SP-49 (cell line): ENCODE measurements around the genes COX8C, IFI27L1 and IFI27L2.

DNA sequence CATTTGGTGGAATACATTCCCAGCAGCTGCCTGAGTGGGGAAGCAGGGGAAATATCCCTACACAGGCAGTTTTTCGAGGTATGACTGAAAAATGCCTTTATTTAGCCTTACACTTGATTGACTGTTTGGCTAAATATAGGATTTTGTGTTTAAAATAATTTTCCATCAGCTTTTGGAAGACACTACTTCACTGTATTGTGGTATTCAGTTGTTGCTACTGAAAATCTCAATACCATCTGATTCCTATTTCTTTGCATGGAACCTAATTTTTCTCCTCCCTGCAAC lies 45.0 kb downstream of the BTBD7 start:
- PRO-cap = no peak

- PRO-cap = no peak
These were observed 36.9 kb downstream of the BTBD7 start for GRCh38 chr14:93295779-93296560.

DNA sequence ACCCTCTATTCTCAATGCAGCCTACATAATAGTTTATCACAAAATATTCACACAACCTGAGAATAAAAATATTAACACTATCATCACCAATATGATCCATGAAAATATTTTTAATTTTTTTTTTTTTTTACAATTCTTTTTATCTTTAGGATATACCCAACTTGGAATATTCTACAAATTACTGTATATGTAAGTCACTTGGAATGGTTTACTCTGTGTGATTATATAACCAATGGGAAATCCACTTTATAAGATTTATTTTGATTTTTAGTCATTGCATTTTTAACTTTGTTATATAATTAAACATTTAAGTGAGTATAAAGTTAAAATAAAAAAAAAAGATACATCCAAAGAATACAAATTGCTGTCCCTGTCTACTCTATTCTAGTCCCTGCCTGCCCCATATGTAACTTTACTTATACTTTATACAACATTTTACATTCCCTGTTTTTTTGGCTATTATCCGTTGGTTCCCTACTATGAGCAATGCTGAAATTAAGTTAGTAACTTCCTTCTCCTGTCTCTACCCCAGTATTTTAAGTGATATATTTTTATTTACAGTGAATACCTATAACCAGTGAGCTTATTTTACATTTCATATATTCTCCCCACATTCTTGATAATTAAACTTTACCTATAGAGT lies 21.1 kb downstream of the BTBD7 start:
- PRO-cap = no peak

DNA sequence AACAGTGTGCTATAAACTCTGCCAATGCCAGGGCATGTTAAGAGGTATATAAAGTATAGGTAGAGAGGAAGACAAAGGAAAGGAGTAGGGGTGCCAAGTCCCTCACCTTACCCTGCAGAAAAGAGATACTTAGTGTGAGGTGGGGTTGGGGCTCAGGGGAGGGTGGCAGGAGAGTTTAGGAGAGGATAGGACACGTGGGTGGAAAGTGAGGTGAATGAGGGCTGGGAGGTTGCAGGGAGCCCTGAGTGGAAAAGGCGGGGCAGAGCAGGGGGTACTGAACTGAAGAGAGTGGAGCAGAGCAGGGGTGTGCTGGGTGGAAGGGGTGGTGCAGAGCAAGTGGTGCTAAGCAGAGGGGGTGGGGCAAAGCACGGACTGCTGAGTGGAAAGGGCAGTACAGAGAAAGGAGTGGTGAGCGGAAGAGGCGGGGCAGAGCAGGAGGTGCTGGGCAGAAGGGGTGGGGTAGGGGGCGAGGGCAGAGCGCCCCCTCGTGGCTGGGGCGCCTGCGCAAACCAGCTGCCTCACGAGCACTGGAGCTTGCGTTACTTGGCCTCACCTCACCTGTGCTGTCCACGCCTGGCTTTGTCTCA lies at the start of gene COX8C:
Gene COX8C, plus strand, starts transcription at position 512 of the 587 bp plus-strand sequence.
- PRO-cap = no peak

- PRO-cap = no peak
These were observed 548 bp downstream of the UNC79 start for GRCh38 chr14:93431341-93431632.

GRCh38 chr14:93895095-93895414 lies 32.1 kb upstream of the FAM181A start:
- PRO-cap = no peak

DNA sequence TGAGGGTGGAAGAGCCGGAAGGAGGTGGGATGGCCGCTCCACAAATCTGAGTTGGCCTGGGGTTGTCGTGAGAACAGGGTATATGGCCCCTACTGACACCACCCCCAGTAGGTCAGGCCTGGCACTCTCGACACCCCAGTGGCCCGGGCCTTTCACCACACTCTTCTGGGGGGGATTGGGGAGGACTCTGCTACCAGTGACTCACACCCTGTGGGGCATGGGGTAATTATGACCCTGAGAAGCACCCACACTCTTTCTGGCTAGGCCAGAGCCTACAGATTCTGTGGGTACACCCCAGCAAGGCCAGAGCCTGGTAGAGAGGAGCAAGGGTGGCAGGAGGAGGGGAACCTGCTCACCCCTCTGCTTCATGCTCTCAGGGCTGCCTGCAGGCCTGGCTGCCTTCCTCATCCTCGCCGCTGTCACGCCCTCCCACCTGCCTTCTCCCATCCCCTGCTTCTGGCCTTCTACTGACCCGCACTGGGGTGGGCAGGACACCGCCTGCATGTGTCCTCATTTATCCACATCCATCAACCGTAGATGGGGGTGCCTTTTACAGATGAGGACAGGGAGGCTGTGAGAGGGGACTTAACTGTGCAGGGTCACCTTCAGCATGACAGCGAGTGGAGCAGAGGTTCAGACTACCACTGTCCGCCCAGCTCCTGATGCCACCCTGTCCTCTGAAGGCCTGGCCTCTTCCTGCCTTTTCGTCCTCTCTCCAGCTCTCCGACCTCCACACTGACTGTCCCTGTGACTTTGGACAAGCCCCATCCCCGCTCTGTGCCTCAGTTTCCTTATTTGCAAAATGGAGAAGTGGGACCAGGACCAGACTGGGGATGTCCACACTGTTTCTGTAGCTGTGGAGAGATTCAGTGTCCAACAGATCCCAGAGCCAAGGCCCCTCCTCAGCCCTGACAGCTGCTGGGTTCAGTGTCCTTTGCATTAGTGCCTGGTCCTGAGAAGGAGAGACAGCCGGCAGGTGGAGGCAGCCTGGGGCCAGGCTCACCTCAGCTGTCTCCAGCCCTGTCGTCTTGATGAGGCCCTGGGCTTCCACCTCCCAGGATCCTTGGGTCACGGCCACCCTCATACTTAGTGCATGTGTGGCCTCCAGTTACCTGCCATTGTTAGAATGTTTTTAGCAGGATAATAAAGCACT lies 18.2 kb downstream of the ASB2 start:
- PRO-cap = no peak

DNA sequence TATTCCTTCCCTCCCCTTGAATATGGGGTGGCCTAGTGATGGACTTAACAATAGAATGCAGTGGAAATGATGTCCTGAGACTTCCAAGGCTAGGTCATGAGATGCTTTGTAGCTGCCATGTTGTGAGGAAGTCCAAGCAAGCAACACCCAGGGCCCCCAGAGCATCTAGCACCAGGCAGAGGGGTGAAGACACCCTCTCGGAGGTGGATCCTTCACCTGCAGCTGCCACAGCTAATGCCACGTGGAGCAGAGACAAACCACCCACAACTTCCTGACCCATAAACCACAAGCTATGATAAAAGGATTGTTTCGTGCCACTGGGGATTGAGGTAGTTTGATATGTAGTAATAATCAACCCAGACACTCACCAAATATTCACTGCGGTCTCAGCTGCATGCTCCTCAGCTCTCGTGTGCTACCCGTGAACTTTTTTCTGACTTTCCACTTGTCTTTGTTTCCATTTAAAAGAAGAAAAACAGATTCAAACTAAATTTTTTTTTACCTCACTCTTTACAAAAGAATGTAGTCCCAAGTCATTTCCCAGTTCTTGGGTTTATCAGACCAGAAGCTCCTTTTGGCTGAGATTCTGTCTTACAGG lies 1.9 kb upstream of the ASB2 start:
- PRO-cap = no peak

- PRO-cap = no peak
These were observed 5.5 kb upstream of the ASB2 start for GRCh38 chr14:93981789-93982365.

- PRO-cap = no peak
These were observed 6.1 kb upstream of the ASB2 start for GRCh38 chr14:93982366-93982954.

- PRO-cap = no peak
These were observed 10.2 kb upstream of the CCDC197 start for GRCh38 chr14:93986745-93987360.

- PRO-cap = no peak
These were observed 16.3 kb downstream of the OTUB2 start for GRCh38 chr14:94042489-94042882.

- PRO-cap = no peak
These were observed 26.8 kb downstream of the DDX24 start for GRCh38 chr14:94054308-94054591.

GRCh38 chr14:94059838-94060551 lies 21.0 kb downstream of the DDX24 start:
- PRO-cap = no peak

DNA sequence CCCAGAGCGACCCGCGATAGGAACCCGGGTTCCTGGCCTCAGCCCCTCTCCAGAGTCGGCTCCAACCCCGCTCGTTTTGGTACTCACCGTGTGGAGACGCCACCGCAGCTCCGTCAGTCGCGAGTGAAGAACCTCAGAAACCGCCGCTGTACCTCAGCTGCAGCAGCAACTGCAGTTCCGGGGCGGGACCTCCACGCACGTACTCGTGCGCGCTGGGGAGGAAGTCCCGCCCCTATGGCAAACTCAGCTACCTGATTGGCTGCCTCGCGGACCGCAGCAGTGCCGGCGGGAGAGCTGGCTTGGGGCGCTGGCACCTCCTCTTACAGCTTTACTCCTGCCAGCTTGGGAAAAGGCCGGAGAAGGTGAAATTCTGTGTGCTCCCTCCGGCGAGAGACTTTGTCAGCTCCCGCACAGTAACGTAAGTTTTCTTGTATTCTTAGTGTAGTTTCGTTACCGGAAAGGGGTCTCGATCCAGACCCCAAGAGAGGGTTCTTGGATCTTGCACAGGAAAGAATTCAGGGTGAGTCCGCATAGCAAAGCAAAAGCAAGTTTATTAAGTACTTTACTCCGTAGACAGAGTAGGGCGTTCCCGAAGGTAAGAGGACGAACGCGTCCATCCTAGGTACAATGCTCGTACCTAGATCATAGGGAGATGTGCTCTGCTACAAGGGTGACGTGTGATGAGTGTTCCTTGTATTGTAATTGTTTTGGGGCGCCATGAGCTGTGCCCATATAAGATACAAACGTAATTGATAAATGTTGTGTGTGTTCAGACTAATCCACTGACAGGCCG lies at the start of gene IFI27L1:
Gene IFI27L1, plus strand, starts transcription at position 279 of the 793 bp plus-strand sequence.
- PRO-cap = bidirectional peak, plus-strand start at position 276 of the sequence, minus-strand start at position 125 of the sequence

DNA sequence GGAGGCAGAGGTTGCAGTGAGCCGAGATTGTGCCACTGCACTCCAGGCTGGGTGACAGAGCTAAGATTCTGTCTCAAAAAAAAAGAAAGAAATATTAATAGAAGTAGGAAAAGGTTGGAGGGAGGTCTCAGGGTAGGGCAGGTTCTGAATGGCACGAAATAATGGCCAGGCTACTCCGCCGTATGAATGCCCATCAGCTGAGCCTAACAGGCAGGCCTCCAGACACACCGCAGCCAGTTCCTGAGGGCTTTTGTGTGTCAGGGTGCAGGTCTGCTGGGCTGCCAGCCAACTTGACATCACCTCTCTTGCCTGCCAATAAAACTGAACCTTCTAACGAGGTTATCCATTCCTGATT lies 16.0 kb downstream of the IFI27L2 start:
- PRO-cap = no peak

DNA sequence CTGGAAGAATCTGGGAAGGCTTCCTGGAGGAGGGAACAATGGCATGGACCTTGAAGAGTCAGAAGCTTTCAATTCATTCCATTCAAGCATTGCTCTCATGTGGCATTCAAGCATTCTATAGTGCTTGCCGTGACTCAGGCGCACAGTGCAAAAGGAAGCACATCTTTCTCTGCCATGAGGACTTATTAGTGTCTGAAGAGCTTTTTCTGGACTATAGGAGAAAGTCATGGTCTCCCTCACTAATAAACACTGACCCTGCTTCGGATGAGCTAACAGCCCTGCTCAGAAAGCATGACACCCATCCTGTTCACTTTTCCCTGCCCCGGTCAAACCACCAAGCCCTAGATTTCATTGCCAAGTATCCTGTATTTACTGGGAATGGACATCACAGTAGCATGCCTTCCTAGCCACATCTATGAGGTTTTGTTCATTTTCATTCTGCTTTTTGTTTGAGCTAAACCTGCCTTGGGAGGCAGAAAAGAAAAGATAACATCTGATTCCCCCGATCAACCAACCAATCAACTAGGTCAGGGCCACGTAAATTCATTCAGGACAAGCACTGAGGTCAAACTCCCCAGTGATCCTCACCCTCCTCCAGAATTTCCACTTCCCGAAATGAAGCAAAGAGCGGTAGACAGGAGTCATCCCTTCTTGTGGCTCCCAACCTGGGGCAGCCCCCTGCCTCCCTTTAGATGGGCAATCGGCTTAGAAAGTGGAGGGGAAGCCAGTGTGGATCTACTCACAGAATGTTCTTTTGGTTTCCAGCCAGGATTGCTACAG lies 15.1 kb downstream of the IFI27L2 start:
- PRO-cap = no peak

DNA sequence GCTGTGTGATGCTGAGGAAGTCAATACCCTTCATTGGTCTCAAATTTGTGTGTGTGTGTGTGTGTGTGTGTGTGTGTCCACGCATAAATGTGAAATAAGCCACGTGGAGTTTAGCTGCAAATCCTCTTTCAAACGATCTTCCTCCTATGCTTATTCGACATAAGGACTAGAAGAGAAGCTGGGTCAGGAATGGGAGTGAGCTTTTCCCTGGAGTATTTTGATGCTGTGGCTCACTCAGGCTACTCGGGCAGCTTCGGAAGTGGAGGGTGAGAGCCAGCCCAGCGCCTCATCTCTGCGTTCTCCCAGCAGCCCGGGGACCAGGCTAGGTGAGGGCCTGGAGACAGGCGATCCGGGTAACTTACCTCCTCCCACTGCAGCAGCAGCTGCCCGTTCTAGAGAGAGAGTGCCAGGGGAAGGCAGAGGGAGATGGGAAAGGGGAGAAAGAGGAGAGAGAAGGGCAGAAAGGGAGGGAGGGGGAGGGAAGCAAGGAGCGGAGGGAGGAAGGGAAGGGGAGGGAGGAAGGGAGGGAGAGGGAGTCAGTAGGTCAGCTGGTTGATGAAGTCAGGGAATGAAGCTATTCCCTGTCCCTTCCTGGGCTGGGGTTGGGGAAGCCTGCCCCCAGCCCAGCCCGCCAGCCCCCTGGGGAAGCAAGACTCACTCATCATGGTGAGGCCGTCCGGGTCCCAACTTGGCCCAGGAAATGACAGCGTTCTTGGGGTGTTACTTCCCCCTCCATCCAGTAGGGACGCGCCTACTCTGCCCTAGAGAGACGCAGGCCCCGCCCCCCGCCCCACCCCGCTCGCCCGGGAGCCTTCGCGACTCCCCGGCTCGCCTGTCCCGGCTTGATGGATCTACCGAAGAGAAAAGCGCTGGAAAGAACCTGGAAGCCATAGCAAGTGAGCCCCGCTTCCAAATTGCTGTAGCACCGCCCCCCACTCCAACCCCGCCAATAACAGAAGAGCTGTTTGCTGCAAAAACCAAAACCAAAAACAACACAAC lies at the start of gene IFI27L2:
Gene IFI27L2, minus strand, starts transcription at position 705 of the 999 bp plus-strand sequence.
- PRO-cap = no peak

GRCh38 chr14:94174494-94175472 lies 661 bp downstream of the PPP4R4 start:
- PRO-cap = no peak

DNA sequence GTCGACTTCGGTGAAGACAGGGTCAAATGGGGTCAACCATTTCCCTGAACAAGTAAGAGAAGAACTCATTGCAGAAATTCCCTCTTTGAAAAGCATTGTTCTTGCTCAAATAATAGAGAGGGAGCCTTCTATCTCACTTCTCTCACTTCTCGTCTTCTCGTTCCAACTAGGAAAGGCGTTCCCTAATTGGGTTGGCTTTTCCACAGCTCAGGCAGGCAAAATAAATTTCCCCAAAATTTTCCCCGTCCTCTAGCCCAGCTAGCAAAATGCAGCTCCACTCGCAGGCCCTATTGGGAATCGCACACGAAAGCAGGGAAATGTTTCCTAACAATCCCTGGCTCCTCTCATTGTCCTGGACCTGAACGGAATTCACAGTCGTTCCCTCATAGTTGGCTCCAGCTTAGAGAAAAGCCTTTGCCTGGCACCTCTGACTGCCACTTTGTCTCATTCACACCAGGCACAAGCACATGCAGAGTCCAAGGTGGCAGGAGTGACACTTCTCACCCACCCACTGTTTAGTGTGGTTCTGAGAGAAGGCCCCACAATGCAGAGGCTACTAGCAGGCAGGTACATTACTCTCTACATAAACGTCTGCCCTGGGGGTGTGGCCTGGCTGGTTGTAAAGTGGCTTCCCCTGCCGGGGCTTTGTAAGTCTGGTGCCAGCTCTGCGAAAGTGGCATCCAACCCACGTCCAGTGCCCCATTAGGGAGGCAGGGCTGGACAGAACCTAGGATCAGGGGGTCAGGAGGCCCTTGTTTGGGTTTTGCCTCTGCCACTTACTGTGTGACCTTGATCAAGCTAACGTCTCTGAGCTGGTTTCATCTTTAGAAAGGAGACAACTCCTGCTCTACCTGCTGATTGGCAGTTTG lies 4.3 kb downstream of the SERPINA10 start:
- PRO-cap = no peak